Endometrial microvascular endothelial cells (primary cell): Measurements from ENCODE around the gene KLHDC4.

GRCh38 chr16:87387909-87388946 lies 3.9 kb upstream of the MAP1LC3B start:
- RAMPAGE, long total RNA, result no peak

DNA sequence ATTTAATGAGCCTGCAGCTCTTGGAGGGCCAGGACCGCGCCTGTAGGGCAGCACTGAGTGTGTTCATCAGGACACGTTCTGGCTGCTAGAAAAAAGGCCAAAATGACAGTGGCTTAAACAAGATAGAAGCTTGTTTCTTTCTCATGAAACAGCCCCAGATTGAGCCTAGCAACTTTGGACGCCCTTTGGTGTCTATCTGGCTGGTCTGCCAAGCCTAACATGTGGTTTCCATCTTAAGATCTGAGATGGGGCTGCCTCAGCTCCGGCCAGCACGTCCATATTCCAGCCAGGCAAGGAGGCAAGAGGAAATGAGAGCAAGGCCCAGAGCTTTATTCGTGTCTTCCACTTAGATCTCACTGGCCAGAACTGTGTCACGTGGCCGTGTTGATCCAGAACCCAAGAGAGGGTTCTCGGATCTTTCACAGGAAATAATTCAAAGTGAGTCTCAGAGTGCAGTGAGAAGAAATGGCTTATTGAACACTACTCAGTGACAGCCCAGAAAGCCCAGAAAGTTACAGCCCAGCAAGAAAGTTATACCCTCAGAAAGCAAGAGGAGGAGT lies 28.9 kb upstream of the ZCCHC14 start:
- RAMPAGE, long total RNA, result no peak

- RAMPAGE, long total RNA, result no peak
Measured at GRCh38 chr16:87557067-87557690, 45.1 kb upstream of the JPH3 start.

GRCh38 chr16:87725011-87725279 lies 40.8 kb downstream of the KLHDC4 start:
- RAMPAGE, long total RNA, result no peak

- RAMPAGE, long total RNA, result start-site peak on the minus strand at chr16:87765930-87765979, 210 and 117 reads in 2 replicates
Measured at GRCh38 chr16:87765838-87766181, at the start of gene KLHDC4. TSS of gene KLHDC4 (minus strand) at chr16:87765986.

DNA sequence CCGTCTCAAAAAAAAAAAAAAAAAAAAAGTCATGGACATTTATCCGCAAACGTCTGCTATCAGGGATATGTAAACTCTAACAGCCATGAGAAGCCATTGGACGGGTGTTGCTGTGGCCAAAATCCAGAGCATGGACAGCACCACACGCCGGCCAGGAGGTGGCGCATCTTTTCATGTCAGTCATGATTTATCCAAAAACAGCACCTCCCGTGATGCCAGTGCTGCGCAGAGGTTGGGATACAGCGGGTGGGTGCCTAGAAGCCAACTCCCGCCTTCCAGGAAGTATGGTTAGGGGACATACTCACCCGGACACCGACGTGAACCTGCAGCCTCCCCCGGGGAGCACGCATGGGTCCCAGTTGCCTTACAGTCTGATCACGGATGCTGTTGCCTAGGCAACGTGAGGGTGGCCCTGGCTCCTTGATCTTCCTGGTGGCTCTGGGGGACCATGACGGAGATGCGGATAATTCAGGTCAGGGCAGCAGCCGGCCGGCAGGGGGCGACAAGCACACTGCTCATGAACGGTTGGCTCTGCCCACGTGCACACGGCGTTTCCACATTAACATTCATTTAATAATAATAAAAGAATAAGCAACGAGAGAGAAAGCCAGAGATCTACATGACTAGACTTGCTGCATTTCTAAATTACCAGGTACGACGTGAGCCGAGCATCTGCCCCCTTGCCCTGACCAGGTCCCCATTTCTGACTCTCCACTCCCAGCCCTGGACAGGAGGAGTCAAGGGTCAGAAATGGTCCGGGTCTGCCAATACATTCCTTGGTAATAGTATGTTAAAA lies 12.0 kb upstream of the KLHDC4 start:
- RAMPAGE, long total RNA, result no peak

- RAMPAGE, long total RNA, result no peak
Measured at GRCh38 chr16:87790476-87791175, 24.8 kb upstream of the KLHDC4 start.

DNA sequence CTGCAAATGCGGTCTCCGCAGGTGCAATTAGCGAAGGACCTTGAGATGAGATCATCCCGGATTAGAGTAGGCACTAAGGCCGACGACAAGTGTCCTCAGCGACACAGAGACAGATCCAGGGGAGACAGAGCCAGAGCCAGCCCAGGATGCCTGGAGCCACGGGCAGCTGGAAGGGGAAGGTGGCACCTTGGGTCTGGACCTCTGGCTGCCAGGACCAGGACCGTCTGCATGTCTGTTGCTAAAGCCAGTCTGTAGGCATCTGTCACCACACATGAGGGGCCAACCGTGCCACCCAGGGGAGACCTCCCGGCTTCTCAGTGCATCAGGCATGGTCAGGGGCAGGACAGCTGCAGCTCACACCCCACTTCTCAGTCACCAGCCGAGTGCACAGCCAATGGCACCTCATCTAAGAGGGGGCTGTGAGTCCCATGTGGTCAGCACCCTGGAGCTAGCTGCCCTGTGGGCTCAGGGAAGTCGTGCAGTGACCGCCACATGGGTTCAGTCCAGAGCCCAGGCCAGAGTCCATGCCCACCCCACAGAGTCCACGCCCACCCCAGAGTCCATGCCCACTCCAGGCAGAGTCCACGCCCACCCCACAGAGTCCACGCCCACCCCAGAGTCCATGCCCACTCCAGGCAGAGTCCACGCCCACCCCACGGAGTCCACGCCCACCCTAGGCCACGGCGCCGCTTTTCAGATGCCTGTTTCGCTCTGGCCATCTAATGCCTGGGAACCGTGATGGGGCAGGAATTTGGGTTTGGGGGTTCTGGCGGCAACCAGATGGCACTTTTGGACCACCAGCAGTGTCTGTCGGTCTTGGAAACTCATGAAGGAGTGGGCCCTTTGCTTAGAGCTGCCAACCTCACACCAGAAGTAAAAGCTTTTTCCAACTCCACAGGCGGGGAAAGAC lies 24.2 kb downstream of the SLC7A5 start:
- RAMPAGE, long total RNA, result no peak

- RAMPAGE, long total RNA, result no peak
Measured at GRCh38 chr16:87931534-87932317, 4.6 kb downstream of the CA5A start.

GRCh38 chr16:87948957-87949402 lies 2.3 kb upstream of the BANP start:
- RAMPAGE, long total RNA, result no peak

DNA sequence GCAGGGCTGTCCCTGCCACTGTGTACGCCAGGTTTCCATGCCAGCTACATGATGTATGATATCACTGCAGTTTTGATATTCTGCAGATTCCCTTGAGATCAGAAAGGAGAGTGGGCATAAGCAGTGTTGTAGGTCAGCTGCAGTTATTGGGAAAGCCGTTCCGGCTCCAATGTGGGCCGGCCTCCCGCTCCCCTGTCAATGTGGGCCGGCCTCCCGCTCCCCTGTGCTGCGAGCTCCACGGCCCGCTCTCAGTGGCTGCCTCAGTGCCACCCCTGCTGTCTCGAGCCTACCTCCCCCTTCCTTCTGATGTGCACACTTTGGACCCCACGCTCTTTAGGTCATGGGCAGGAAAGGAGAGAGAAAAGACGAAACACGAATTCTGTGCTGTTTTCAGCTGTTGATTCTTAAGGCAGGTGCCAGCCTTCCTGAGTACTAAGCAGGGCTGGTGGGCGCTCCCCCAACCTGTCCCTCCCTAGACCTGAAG lies 31.6 kb downstream of the BANP start:
- RAMPAGE, long total RNA, result no peak

GRCh38 chr16:87985214-87985618 lies 34.0 kb downstream of the BANP start:
- RAMPAGE, long total RNA, result no peak

GRCh38 chr16:88088079-88088411 lies 136.8 kb downstream of the BANP start:
- RAMPAGE, long total RNA, result no peak

GRCh38 chr16:88388123-88388748 lies 5.5 kb downstream of the ZNF469 start:
- RAMPAGE, long total RNA, result no peak

- RAMPAGE, long total RNA, result no peak
Measured at GRCh38 chr16:88453576-88453901, 459 bp downstream of the ZFPM1 start.

- RAMPAGE, long total RNA, result no peak
Measured at GRCh38 chr16:88488938-88489290, 35.8 kb downstream of the ZFPM1 start.

GRCh38 chr16:88495589-88496391 lies 42.7 kb downstream of the ZFPM1 start:
- RAMPAGE, long total RNA, result no peak

GRCh38 chr16:88500319-88500886 lies 47.3 kb downstream of the ZFPM1 start:
- RAMPAGE, long total RNA, result no peak

- RAMPAGE, long total RNA, result no peak
Measured at GRCh38 chr16:88508436-88508972, 55.4 kb downstream of the ZFPM1 start.

DNA sequence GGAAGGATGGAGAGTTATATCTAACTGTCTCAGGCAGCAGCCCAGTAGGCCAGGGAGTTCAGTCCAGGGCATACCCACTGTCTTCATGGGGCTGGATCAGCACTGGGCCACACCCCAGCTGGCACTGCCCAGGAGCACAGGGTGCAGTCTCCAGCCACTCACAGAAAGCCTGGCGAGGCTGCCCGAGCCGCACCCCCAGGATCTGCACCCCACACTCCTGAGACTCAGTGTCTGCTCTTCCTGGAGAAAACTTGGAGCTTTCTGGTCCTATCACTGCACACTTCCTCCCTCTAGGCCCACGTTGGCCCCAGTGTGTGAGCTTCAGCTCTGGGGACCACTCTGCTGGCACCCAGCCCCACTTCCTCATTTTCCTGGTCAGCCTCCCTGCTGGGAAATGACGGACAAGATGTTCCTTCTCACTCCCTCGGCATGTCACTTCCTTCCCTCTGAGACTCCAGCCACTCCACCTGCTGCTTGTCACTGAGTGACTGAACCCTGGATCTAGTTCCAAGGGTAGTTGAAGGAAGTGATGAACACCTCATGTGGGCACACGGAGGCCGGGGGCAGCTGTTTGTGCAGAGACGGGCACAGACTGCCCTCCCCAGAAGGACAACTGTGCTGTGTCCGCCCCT lies 28.9 kb downstream of the ZC3H18 start:
- RAMPAGE, long total RNA, result no peak